SK-N-DZ (cell line): ENCODE measurements around a stretch of chr1.

RAMPAGE:
- cytosol, long total RNA: no peak
- nucleus, long total RNA: no peak
Measured at GRCh38 chr1:201382847-201383295, 5.4 kb upstream of the TNNT2 start.

DNA sequence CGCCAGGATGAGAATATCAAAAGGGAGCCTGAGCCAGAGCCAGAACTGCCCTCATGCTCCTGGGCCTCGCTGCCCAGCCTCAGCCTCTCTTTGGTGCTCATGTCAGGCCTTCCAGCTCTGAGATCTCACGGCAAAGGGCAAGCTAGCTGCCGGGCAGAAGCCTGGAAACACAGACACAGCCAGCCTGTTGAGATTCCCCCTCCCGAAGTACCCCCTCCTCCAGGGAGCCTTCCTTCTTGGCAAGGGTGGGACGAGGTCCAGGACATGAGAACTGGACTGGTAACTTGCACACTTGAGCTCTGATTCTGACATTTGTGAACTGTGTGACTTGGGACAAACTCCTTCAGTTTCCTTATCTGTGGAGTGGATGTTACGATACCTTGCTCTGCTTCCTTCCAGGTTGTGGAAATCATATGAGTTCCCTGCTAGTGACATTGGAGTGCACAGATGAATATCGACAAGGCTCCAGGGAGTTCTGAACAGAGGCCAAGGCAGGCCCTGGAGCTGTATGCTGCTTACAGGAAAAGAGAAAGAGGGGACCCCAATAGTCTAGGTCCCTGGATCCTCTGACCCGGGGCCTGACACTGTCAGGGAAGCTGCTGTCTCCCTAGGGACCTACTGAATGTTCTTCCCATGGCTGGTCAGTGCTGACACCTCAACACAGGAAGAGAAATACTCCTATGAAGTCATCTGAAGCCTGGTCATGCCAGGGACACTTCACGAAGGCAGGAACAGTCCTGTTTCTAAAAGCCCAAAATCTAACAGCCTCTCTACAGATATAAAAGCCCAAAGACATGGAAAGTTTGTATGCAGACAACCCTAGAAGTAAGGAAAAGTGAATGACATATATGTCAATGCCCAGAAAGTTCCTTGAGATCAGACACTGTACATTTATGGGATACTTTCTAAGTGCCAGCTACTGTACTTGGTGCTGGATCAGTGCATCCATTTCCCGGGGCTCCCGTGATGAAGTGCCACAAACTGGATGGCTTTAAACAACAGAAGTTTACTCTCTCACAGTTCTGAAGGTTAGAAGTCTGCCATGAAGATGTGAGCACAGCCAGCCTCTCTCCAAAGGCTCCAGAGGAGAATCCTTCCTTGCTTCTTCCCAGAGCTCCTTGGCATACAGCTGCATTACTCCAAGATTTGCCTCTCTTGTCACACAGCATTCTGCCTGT, 1.7 kb upstream of the LAD1 start:
RAMPAGE:
- cytosol, long total RNA: no peak
- nucleus, long total RNA: no peak

RAMPAGE:
- cytosol, long total RNA: no peak
- nucleus, long total RNA: no peak
Measured at GRCh38 chr1:201406719-201407596, 7.8 kb upstream of the LAD1 start.

DNA sequence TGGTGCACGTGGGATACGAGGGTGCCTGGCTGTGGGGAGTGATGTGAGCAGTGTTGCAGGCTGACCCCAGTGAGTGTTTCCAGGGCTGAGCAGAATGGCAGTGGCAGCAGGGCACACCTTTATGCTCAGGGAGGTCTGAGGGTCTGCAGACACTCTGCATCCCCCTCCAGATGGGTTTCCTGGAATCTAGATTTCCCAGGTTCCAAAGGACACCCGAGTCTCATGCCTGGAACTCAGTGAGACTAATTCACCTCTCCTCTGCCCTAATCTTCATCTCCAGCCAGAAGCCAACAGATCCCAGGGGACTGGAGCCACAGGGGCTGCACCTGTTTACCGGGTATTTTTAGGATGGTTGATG, 734 bp upstream of the TNNI1 start:
RAMPAGE:
- cytosol, long total RNA: no peak
- nucleus, long total RNA: no peak

GRCh38 chr1:201456590-201457456, 12.2 kb downstream of the PHLDA3 start:
RAMPAGE:
- cytosol, long total RNA: no peak
- nucleus, long total RNA: no peak

GRCh38 chr1:201492038-201492308, 14.9 kb downstream of the CSRP1 start:
RAMPAGE:
- cytosol, long total RNA: no peak
- nucleus, long total RNA: no peak

GRCh38 chr1:201515241-201515808, 8.4 kb upstream of the CSRP1 start:
RAMPAGE:
- cytosol, long total RNA: no peak
- nucleus, long total RNA: no peak

RAMPAGE:
- cytosol, long total RNA: no peak
- nucleus, long total RNA: no peak
Measured at GRCh38 chr1:201531337-201531536, 7.7 kb upstream of the NAV1 start.

GRCh38 chr1:201534871-201535505, 3.9 kb upstream of the NAV1 start:
RAMPAGE:
- cytosol, long total RNA: no peak
- nucleus, long total RNA: no peak

DNA sequence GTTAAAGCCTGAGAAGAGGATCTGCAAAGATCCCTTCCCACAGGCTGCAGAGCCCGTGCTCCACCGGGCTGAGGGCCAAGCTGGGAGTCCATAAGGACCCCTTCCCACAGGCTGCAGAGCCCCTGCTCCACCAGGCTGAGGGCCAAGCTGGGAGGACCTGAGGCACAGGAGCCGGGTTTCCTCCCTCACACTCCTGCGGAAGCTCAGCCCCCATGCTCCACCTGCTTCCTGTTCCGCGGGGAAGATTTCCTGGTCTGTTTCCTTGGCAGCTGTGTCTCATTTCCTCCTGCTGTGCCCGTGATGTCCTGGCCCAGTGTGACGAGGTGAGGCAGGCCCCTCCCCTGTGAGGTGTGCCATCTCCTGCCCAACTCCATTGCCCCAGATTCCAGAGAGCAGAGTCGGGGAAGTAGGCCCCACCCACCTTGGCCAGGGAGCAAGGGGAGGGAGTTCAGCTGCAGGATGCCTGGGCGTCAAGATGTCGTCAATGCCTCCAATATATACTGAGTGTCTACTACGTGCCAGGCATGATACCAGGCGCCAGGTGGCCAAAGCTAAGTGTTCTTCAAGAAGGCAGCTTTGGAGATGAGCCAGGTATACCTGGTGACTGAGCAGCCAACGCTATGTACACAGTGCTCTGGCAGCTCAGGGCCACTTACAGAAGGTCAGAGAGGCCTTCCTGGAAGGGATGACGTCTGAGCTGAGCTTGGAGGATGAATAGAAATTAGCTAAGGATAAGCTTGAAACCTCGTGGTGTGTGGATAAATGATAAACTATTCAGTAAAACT, 58.8 kb downstream of the NAV1 start:
RAMPAGE:
- cytosol, long total RNA: no peak
- nucleus, long total RNA: no peak

DNA sequence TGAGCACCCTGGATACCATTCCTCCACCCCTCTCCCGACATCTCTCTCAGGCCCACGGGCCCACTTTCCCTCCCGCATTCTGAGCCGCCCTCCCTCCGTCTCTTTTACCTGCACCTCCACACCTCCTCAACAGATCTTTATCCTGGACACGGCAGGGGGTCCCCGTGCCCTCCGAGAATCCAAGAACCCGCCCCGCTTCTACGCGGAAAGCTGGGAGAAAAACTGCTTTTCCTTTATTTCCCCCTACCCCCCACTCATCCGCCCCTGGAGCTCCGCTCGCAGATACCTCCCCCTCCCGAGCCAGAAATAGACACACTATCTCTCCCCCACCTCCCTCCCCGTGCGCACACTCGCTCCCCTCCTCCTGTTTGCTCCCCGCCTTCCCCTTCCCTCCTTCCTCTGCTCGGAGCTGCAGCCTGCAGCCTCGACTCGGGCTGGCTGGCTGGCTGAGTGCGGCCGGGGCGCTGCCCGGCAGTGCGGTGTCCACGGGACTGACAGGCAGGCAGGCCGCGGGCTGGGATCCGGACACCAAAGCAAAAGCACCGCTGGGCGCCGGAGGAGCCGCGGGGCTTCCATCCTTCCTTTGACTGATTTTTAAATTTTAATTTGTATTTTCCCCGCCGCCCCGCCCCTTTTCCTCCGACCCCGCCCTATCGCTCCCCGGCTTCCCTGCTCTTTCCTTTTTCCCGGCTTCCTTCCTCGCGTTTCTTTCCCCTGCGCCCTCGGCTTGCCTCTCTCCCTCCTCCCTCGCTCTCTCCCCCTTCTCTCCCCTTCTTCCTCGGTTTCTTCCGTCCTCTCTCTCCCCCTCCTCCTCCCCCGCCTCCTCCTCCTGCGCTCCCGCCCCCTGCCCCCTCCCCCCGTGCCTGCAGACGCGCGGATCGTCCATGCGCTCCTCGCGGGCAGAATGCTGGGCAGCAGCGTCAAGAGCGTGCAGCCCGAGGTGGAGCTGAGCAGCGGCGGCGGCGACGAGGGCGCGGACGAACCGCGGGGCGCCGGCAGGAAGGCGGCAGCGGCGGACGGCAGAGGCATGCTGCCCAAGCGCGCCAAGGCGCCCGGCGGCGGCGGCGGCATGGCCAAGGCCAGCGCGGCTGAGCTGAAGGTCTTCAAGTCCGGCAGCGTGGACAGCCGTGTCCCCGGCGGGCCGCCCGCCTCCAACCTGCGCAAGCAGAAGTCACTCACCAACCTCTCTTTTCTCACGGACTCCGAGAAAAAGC, 109.2 kb downstream of the NAV1 start:
RAMPAGE:
- cytosol, long total RNA: no peak
- nucleus, long total RNA: no peak

DNA sequence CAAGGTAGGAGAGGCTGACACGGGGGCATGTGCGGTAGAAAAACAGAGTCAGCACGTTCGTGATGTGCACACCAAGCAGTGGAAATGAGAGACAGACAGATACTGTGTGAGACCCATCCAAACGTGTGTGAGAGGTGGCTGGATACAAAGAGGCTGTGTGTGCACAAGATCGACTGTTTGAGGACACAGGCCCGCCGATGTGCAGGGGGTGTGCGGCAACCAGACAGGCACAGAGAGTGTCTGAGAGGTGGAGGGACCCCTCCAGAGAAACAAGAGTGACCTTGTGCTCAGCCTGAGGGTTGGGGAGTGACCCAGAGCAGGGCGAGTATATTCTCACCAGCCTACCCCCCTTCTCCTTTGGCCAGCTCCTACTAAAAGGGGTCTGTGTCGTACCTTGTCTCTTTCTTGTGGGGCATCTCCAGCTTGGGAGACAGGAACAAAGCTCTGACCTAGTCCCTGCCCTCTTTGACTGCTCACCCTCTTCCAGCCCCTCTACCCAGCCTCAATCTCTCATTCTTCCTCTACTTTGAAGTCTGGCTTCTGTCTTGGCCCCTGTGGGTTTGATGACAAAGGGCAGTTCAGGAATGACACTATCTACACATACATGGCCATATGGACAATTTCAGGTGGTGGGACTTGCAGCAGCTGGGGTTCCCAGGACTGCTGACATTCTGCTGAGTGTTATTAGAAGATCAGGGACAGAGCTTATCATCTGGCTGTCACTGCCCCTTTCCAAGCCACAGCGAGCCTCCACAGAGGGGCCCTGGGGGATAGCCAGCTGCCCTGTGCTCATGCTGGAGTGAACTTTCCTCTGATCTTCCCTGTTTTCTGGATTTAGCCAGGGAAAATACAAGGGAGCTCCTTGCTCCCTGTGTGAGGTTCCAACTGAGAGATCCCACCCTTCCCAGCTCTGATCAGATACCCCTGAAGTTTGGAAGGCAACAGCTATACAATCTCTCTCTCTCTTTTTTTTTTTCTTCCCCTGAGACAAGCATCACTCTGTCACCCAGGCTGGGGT, 97.5 kb upstream of the IPO9 start:
RAMPAGE:
- cytosol, long total RNA: no peak
- nucleus, long total RNA: no peak

DNA sequence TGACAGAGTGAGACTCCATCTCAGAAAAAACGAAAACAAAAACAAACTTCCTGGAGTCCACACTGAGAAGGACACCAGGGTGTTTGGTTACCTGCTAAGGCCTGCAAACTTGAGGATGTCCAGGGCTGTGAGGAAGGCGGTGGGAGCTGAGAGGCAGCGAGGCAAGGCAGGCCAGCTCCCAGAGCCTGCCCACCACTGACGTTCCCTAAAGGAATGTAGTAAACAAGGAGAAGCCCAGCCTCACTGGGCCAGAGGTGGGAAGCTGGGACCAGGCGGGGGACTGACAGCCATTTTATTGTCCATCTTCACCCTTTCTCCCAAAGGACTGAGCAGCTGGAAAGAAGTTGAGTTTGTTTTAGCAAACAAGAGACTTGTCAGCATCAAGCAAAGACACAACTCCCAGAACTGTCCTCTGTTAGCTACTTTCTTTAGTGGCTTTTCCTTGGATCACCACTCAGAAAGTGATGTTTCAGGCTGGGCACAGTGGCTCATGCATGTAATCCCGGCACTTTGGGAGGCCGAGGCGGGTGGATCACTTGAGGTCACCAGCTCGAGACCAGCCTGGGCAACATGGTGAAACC, 24.2 kb downstream of the SHISA4 start:
RAMPAGE:
- cytosol, long total RNA: no peak
- nucleus, long total RNA: no peak

RAMPAGE:
- cytosol, long total RNA: no peak
- nucleus, long total RNA: no peak
Measured at GRCh38 chr1:201944503-201945043, 1.8 kb downstream of the LMOD1 start.

GRCh38 chr1:201969592-201970643, 12.5 kb upstream of the RNPEP start:
RAMPAGE:
- cytosol, long total RNA: no peak
- nucleus, long total RNA: no peak

DNA sequence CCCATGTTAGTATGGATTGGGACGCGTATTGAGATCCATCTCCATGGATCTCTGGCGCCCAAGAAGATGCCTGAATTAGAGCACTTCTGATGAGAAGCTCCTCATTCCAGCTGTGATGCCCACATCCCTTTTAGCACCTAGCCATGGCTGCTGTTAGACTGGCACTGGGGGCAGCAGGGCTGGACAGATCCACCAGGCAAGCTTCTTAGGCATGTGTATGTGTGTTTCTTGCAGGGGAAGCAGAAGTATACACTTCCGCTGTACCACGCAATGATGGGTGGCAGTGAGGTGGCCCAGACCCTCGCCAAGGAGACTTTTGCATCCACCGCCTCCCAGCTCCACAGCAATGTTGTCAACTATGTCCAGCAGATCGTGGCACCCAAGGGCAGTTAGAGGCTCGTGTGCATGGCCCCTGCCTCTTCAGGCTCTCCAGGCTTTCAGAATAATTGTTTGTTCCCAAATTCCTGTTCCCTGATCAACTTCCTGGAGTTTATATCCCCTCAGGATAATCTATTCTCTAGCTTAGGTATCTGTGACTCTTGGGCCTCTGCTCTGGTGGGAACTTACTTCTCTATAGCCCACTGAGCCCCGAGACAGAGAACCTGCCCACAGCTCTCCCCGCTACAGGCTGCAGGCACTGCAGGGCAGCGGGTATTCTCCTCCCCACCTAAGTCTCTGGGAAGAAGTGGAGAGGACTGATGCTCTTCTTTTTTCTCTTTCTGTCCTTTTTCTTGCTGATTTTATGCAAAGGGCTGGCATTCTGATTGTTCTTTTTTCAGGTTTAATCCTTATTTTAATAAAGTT, 4.9 kb upstream of the ELF3 start:
RAMPAGE:
- cytosol, long total RNA: no peak
- nucleus, long total RNA: no peak

DNA sequence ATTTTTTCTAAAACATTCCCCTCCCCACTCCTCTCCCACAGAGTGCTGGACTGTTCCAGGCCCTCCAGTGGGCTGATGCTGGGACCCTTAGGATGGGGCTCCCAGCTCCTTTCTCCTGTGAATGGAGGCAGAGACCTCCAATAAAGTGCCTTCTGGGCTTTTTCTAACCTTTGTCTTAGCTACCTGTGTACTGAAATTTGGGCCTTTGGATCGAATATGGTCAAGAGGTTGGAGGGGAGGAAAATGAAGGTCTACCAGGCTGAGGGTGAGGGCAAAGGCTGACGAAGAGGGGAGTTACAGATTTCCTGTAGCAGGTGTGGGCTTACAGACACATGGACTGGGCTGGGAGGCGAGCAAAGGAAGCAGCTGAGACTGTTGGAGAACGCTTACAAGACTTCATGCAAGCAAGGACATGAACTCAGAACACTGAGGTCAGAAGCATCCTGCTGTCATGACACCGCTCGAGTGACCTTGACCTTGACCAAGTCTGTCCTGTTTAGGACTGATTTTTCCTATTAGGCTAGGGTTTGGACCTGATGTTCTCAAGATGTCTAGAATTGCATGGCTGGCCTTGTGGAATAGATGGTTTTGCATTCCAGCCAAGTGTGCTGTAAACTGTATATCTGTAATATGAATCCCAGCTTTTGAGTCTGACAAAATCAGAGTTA, 5.6 kb downstream of the ELF3 start:
RAMPAGE:
- cytosol, long total RNA: no peak
- nucleus, long total RNA: no peak

GRCh38 chr1:202017695-202018359, 7.4 kb downstream of the ELF3 start:
RAMPAGE:
- cytosol, long total RNA: no peak
- nucleus, long total RNA: no peak

DNA sequence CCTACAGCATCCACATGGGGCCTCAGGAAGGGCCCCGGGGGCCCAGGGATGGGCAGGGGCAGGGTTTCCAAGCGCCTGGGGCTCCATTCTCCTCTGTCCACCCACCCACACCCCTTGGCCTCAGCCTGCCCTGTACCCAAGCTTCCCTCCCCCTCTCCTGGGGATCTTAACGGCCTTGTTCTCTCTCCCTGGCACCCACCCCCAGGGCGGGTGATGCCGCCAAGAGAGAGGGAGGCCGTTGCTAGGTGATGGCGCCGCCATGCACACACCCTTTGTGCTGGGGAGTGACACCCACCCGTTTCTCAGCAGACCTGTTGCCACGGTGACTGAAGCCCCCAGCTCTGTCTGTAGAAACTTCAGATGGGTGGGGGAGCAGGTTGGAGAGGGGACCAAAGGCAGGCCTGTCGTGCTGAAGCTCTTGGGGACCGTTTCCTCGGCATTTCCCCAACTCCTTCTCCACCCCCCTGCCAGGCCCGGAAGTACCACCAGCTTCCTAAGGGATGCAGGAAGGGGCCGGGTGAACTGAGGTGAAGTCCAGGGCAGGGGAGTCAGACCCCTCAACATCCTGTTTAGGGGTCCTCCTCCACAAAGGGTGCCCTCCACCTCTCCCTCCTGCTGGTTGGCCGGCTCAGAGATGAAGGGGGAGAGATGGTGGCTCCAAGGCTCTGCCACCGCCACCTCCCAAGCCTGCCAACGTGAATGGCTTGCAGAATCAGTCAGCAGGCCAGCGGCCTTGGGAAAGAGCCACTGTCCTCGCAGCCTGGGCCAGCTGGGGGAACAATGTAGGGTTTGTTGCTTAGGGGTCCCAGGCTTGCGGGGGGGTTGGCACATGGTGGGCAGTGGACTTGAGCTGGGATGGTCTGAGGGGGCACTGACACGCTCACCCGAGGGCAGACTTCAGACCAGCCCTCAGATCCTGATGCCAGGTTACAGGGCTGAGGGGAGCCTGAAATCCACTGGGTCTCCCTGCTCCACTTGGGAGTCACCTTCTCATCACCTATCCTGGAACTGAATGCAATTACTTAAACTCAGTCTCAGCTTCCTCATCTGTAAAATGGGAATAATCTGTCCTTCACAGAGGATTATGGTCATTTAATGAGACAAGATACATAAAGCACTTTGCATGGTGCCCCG, 7.9 kb downstream of the GPR37L1 start:
RAMPAGE:
- cytosol, long total RNA: no peak
- nucleus, long total RNA: no peak

DNA sequence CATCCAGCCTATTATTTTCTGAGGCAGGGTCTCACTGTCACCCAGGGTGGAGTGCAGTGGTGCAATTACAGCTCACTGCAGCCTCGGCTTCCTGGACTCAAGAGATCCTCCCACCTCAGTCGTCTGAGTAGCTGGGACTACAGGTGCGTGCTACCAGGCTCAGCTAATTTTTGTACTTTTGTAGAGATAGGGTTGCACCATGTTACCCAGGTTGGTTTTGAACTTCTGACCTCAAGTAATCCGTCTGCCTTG, 8.0 kb downstream of the ARL8A start:
RAMPAGE:
- cytosol, long total RNA: no peak
- nucleus, long total RNA: no peak